Measurements from ENCODE around the genes ANKRD34A and PRKAB2.

DNA sequence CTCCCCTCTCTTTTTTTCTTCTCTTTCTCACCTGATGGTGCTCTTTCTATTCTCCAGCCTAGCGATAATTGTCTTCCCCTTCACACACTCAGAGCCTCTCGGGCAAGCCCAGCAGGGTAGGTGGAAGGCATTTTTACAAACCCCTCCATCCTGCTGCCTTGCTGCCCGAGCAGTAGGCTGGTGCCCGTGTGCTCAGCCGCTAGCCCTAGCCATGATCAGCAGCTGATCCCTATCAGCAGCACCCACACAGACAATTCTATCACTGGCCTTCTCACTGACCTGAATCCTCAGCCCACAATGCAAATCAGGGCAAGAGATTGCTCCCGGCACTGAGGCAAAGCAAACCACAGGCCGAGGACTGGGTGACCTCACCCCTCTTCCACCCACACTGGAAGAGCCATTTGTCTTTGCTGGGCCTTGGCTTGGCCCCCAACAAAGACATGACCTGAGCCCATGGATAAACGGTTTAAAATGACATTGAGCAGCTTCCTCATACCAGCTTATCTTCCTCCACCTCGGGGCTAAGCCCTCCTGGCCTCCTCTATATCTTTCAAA lies 896 bp upstream of the PDZK1 start:
- PRO-cap = no peak

DNA sequence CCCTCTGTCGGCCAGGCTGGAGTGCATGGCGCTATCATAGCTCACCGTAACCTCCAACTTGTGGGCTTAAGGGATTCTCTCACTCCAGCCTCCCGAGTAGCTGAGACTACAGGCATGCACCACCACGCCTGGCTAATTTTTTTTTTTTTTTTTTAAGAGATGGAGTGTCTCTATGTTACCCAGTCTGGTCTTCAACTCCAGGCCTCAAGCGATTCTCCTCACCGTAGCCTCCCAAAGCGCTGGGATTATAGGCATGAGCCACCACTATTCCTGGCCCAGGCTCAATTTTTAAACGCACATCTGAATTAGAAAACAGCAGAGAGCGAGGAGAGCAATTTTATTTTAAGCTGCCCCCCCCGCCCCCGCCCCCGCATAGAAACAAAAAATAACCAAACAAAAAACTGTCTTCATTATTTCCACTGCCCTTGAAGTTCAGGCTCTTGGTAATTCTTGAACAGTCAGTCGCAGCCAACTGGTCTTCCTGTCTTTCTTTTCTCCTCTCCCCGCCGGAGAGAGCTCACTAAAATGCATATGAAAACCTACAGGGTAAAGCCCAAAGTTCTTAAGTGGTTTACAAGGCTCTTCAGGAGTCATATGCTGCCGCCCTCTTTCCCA lies 958 bp upstream of the ANKRD35 start:
- PRO-cap = no peak

- PRO-cap = no peak
Measured at GRCh38 chr1:145960035-145961023, 2.5 kb upstream of the LIX1L start.

- PRO-cap = bidirectional peak, plus-strand start at chr1:145964690, minus-strand start at chr1:145964595
Measured at GRCh38 chr1:145963996-145965195, at the start of gene ANKRD34A. ANKRD34A (minus strand) TSS chr1:145964575.

GRCh38 chr1:145981812-145982492 lies 14.4 kb downstream of the TXNIP start:
- PRO-cap = no peak

- PRO-cap = no peak
Measured at GRCh38 chr1:145991456-145992447, 4.6 kb downstream of the TXNIP start.

DNA sequence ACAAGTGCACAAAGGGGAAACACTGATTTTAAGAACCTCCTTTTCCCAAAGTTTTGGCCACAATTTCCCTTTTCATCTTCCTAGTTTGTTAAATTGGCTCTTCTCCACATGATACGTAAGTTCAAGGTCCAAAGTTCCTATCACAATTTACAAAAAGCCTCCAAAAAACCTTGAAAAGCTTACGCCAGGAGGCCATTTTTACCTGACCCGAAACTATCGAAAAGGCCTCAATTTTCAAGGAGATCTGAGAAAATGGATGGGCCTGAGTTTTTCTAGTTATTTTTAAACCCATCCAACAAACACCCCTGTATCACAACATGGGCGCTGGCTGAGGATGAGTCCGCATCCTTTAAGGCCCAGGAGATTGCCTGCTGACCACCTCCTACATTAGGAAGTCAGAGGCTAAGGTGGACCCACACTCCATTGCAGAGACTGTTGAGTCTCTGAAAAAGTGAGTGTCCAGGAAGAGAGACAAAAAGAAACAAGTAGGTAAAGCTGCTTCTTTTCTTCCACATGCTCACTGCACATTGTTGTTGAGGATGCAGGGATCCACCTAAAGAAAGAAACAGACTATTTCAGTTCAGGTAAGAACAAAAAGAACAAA lies 2.9 kb downstream of the TXNIP start:
- PRO-cap = no peak

DNA sequence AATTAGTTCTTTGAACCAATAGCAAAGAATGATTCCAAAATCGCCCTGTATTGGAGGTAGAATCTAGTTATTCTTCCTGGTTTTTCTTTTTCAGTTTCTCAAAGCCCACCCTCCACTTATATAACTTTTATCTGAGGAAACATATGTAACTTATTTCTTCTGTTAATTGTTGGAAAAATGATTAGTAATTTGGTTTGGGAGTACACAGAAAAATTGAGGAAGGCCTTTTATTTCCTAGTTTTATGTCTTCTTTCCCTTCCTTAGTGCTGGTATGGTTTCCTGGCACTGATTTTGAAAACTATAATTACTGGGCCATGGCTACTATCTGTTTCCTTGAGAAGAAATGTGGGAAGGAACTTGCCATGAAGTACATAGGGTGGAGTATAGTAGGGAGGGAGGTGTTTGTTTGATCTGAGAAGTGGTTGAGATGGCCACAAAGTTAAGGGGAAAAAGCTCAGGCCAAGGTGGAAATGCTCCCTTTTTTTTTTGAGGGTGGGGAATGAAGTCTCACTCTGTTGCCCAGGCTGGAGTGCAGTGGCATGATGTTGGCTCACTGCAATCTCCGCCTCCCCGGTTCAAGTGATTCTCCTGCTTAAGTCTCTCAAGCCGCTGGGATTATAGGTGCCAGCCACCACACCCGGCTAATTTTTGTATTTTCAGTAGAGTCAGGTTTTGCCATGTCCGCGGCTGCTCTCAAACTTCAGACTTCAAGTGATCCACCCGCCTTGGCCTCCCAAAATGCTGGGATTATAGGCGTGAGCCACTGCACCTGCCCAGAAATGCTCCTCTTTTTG lies 11.4 kb downstream of the HJV start:
- PRO-cap = no peak

DNA sequence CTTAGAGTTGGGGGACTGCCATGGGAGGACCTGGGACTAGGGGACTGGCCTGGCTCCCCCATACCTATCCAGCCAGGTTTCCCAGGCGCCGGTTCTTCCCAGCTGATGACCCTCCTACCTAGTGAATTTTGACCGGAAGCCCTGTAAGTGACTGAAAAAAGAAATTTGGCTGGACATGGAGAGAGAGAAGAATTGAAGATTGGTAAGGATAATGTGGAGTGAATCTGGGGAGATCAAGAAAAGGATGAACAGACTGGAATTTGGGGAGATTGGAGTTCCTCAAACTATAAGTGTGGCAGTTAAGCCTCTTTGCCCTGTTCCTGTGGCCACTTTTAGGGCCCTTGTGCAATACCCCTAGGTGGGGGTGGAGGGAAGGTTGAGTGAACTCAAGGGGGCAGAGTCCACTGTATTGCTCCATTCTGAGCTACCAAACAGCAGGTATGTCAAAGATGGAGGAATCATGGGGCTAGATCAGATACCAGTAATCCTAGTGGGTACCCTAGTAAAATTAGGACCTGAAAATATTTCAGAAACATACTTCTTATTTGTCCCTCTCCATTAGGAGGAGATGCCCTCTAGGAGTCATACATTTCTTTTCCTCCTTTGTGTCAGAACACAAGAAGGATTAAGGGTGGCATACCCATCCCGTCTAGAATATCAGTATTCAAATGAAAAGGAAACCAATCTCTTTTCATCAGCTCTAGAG lies 1.2 kb downstream of the HJV start:
- PRO-cap = no peak

DNA sequence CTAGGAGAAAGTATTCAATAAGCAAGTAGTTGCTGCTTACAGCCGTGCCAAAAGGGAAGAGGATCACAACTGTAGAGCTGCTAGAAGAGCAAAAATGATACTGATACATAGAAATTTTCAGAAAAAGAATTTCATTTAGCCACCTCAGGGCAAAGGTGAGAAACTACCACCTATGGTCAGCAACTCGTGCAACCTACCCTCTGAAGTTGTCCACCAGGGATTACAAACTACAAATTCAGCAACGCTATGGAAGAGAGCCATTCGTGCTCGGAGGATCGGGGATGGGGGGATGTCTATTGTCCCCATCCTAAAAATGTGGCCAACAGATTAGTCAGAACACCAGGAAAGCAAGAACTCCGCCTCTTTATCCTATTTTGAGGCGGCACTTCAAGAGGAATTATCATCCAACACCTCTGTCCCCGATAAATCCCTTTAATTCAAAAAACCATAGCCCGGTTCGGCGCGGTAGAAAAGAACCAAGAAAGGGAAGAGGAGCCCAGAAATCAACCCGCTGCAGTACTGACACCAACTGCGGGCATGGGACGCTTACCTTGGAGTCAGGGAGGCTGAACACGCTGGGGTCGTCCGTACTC lies 735 bp downstream of the PRKAB2 start:
- PRO-cap = unidirectional peak, plus-strand start at position 260 of the sequence

DNA sequence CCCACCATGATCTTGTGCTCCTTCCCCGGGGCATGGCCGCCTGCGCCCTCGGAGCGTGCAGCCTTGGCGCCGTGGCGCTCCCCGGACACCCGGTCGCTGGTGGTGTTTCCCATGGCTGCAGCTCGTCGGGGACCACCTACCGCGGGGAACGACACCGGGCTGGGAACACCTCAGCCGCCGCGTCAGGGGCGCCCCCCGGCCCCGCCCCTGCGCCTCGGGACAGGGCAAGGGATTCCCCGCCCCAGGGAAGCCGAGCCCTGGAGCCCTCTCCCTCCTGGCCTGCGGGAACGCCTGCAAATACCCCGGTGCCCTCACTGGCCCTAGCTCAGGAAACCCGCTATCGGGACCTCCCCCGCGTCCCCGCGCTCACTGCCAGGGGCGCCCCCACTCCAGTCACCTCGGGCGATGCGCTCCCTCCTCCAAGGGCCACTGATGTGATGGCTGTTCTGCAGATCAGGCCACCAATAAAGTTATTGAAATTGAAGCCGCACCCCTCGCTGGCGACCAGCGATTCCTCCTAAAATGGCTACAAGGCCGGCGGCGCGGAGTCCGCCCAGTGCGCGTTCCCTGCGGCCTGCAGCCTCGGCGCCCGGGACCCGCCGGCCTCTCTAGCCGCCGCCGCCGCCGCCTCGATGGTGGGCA lies at the start of gene PRKAB2:
PRKAB2 (minus strand) TSS at position 439 of the 642 bp plus-strand sequence.
- PRO-cap = unidirectional peak, minus-strand start at position 161 of the sequence; bidirectional peak, plus-strand start at position 520 of the sequence, minus-strand start at position 431 of the sequence

DNA sequence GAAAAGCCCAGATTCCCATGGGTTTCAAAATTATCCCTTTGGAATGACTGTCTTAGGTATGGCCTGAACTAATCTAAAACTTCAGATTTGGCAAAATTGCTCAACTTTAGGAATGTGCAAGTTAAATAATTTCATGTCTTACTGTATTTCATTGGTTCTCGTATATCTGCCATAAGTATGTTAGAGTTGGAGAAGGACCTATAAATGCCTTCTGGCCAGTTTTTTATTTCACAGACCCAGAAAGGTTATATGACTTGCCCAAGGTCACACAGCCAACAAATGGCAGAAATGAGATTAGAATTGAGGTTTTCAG lies 27.3 kb downstream of the CHD1L start:
- PRO-cap = no peak

GRCh38 chr1:147598502-147599336 lies 57.4 kb downstream of the BCL9 start:
- PRO-cap = unidirectional peak, plus-strand start at chr1:147599201

- PRO-cap = no peak
Measured at GRCh38 chr1:147758784-147759346, 1.5 kb downstream of the GJA5 start.

DNA sequence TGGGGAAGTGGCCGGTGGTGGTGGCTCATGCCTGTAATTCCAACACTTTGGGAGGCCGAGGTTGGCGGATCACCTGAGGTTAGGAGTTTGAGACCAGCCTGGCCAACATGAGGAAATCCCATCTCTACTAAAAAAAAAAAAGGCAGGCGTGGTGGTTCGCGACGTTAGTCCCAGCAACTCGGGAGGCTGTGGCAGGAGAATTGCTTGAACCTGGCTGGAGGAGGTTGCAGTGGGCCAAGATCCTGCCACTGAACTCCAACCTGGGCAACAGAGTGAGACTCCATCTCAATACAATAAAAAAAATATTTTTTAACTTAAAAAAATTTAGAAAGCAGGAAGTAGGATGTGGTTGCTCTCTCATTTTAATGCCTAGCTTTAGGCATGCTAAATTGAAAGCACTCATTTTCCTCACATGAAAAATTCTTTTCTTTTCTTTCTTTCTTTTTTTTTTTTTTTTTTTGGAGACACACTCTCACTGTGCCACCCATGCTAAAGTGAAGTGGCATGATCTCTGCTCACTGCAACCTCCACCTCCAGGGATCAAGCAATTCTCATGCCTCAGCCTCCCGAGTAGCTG lies 109.6 kb downstream of the PPIAL4G start:
- PRO-cap = no peak

- PRO-cap = no peak
Measured at GRCh38 chr1:149398492-149398924, 8.1 kb downstream of the NOTCH2NLC start.

DNA sequence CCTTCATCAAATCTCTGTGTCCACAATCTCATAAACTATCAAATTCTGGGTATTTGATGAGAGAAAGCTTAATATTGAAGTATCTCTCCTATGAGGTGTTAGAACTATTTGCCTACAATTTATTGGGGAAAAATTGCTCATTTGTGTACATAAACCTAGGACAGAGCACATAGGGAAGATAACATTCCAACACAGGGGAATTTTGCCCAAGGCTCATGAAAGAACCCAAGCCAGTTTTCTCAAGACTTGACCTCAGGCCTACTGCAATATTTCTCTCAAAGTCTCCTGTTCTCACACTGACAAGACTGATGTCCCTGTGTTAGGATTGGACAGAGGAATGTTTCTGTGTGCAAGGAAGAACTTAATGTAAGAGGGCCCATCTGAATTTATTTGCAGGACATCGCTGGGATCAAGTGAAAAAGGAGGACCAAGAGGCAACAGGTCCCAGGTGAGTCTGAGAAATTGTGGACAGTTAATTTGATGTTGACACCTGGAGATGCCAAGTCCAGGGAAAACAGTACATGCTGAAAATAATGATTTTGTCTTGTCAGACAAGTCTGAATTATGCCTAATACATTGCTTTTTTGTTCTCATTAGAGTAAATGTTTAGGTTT lies 12.2 kb downstream of the NBPF19 start:
- PRO-cap = no peak

DNA sequence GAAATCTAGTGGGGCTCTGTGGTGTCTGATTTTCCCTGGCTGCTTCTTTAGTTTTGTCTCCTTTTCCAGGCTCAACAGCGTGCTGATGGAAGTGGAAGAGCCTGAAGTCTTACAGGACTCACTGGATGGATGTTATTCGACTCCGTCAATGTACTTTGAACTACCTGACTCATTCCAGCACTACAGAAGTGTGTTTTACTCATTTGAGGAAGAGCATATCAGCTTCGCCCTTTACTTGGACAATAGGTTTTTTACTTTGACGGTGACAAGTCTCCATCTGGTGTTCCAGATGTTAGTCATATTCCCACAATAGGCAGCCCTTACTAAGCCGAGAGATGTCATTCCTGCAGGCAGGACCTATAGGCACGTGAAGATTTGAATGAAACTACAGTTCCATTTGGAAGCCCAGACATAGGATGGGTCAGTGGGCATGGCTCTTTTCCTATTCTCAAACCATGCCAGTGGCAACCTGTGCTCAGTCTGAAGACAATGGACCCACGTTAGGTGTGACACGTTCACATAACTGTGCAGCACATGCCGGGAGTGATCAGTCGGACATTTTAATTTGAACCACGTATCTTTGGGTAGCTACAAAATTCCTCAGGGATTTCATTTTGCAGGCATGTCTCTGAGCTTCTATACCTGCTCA lies 29.1 kb upstream of the PPIAL4C start:
- PRO-cap = no peak

DNA sequence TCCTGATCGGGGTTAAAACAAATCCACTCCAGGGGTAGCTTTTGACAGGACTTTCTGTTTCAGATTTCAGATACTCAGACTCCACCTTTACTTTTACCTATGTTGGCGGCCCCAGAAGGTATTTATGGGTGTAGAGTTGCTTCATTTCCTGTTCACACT lies 24.6 kb downstream of the PPIAL4C start:
- PRO-cap = no peak

GRCh38 chr1:149692964-149693385 lies 89.5 kb upstream of the FCGR1A start:
- PRO-cap = no peak

Data from type B pancreatic cell (in vitro differentiated cells).